Placental epithelial cell (primary cell): ENCODE data around the genes NR6A1, SCAI and RABEPK.

- CAGE, long polyA plus RNA = no peak
Measured at GRCh38 chr9:123337867-123338555, 18.0 kb upstream of the CRB2 start.

GRCh38 chr9:123339924-123340835 is 15.8 kb upstream of the CRB2 start:
- CAGE, long polyA plus RNA = no peak

DNA sequence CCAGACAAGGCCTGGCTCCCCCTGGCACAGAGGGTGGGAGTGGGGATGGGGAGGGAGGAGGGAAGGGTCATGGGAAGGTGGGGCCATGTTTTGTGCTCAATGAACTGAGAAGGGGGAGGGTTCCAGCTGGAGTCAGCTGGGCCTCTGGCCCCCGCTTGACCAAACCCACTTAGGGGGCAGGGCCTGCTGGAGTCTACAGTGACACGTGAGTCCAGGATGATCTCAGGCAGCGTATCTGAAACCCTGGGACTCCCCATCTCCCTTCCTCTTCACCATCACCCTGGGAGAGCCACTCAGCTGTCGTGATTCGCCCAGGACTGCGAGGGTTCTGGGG is 8.5 kb downstream of the CRB2 start:
- CAGE, long polyA plus RNA = no peak

- CAGE, long polyA plus RNA = no peak
Measured at GRCh38 chr9:123453768-123454298, 97.8 kb downstream of the CRB2 start.

- CAGE, long polyA plus RNA = no peak
Measured at GRCh38 chr9:123642377-123643141, 286.6 kb downstream of the CRB2 start.

DNA sequence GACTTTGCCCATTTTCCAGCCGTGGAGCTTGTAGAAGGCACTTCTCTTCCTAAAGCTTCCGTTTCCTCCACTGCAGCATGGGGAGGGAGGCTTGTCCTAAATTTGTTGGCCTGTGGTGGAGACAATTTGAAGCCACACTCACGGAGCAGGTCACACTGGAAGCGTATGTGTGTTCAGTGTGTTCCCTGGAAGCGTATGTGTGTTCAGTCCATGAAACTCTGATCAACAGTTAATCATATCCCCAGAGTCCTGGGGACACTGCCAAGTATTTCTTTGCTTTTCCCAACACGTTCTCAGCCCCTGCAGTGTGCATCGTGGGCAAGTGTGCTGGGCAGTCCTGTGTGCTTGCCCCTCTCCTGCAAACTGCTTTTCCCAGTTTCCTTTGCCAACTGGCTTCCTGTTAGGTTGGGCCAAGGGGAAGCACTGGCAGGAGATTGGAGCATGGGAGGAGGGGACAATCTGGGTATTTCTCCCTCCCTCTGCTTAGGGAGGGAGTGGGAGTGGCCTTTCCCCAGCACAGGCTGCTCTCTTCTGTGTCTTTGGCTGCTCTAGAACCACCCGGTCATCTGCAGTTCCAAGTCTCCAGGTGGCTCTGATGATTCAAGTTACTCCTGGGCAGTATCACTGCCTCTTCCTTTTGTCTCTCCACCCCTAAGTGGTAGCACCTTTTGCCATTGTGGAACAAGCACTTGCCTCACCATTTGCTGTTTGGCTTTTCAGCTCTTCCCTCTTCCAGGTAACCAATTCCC is 36.8 kb upstream of the NEK6 start:
- CAGE, long polyA plus RNA = no peak

GRCh38 chr9:124267035-124268099 is 9.6 kb downstream of the NEK6 start:
- CAGE, long polyA plus RNA = no peak

DNA sequence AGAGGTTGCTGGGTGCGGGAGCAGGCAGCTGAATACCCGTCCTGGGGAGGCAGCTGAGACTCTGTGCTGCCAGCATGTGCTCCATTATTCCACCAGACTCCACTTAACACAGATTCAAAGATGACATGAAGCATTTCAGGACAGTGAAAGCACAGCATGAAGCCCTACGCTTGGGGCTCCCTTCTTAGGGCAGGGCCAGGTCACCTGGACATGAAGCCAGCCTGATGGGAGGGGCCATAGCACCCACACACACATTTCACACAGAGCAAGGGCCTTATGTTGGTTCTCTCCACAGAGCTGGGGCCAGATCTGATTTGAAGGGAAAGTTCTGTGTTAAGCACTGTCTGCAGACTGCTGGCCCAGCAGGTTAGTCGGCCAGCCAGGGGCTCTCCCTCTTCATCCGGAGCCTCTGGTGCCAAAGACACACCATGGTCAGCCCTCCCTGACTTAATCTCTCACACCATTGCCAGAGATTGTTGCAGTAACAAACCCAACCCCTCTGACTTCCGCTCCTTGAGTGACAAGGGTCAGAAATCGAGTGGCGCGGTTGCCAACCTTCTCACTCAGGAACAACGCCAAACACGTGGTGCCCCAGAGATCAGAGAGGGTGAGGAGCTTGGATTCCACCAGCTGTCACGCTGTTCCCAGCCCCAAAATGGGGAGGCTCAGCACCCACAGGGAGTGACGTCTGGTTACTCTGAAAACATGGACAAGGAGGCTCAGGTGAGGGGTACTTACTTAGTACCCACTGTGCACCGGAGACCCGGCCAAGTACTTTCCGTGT is 13.2 kb downstream of the NEK6 start:
- CAGE, long polyA plus RNA = no peak

DNA sequence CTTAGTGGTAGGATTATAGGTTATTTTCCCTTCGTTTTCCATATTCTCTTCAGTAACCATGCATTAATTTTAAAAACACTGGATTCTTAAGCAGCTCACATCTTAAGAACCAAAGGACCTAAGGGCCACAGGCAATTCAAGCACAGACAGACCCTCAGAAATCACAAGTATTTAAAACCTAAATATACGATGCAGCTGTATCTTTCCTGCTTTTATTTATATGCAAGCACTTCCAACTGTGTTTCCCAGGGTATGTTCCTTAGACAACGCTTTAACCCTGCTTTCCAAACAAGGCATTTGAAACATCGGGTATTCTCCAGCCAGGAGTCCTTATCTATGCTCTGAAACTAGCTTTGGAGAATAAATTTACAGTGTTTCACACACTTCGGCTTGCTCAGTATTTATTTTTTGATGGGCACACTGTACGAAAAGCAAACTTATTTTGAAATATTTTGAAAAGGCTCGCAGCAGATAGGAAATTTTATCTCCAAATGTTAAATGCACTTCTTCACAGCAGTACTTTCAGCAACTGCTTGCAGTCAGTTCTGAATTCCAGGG is 13.5 kb downstream of the NR6A1 start:
- CAGE, long polyA plus RNA = no peak

- CAGE, long polyA plus RNA = no peak
Measured at GRCh38 chr9:124770427-124771498, at the start of gene NR6A1. NR6A1 (minus strand) TSS chr9:124771311.

- CAGE, long polyA plus RNA = no peak
Measured at GRCh38 chr9:124811423-124812089, 34.6 kb downstream of the OLFML2A start.

- CAGE, long polyA plus RNA = no peak
Measured at GRCh38 chr9:124837993-124838393, 15.3 kb upstream of the WDR38 start.

- CAGE, long polyA plus RNA = no peak
Measured at GRCh38 chr9:124852066-124852458, 1.2 kb upstream of the WDR38 start.

DNA sequence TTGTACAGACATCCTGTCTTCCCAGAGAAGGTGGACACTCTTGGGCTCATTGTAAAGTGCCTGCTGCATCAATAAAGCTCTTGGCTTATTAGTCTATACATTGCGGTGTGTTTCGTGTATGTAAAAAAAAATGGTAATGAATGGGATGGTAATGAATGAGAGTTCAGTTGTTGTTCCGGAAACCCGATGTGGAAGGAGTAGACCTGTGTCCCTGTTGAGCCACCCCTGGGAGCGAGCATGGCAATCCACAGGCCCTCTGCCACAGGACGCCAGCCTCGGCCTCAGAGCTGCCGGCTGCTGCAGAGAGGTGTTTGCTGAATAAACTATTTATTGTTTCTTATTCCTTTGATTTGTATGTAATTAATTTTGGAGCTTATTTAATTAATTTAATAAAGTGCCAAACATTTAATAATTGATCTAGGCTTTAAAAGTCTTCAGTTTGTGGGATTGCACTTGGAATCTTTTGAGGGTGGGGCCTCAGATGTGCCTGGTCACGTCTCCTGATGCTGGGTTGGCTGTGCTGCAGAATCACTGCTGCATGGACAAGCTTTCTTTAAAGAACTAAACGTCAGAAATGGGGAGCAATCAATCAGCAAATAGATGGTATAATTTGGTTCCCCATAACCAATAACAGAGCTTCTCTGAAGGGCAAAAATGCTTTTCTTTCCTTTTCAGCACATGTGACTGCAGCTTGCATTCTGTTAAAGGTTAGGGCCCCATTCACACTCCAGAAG is 15.6 kb downstream of the ARPC5L start:
- CAGE, long polyA plus RNA = no peak

- CAGE, long polyA plus RNA = no peak
Measured at GRCh38 chr9:124950056-124950410, 9.2 kb upstream of the GOLGA1 start.

DNA sequence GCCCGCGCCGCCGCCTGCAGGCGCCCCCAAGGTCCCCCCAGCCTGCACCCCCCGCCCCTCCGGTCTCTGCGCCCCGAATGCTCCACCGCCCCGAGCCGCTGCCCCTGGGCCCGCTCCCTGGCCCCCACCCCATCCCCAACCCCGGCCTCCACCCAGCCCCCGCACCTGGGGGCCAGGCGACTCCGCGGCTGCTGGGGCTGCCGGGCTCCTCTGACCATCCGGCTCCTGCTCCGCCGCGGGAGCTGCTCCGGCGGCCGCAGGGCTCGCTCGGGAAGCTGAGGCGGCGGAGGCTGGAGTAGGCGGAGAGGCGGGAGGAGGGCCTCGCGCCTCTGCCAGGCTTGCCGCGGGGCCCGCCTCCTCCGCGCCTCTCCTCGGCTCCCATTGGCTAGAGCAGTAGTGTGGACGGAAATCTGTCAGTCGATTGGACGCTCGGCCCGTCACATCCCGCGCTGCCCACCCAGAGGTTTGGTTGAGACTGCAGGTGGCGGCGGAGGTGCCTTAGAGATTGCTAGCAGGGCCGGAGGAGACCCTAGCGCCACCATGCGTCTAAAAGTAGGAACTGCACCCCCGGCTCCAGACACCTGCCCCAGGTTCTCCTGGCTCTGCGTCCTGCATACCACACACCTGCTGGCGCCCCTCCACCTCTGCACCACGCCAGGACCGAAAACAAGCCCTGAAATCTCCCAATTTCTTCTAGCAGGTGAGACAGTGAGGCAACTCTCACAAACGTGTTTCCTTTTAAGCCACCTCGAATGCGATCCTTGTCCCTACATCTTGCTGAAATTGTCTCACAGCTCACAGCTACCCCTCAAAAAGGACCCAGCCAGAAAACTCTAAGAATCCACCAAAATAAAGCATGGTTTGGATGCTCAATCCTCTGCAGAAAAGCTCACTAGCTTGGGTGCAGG is at the start of gene SCAI:
TSS of gene SCAI (minus strand) at position 309 of the 908 bp plus-strand sequence.
- CAGE, long polyA plus RNA = no peak

DNA sequence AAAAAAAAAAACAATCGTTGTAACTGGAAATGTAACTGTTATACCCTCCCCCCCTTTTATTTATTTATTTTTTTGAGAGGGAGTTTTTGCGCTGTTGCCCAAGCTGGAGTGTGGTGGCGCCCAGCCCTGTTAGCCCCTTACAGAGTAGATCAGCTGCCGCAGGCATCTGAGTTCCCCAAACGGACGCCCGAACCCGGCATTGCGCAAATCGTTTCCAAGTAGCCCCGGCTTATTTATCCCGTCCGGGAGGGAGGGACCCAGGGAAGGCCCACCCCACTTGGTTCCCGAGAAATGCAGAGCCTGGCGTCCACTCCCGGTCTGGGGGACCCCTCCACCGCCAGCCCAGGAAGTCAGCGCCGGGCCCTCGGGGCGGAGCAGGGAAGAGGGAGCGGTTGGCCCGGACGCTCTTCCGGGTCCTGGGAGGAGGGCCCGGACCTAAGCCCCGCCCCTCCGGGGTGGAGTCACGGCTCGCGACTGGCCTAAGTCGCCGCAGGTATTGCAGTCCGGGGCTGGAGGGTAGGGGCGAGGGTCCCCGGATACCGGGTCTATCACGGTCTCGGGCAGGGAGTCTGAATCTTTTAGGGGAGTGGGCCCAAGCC is at the start of gene RABEPK:
TSS of gene RABEPK (plus strand) at position 458 of the 599 bp plus-strand sequence.
- CAGE, long polyA plus RNA = no peak

DNA sequence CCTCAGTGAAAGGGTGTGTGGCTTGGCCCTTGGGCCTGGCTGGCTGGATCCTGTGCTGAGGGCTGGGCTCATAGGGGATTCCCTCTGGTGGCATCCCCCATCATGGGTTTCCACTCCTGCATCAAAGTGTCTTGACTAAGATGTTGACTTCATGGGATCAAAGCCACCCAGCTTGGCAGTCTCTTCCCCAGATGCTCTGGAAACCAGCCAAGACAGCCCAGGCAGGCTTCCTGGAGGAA is 166.7 kb downstream of the GAPVD1 start:
- CAGE, long polyA plus RNA = no peak

GRCh38 chr9:125820186-125820974 is 73.2 kb downstream of the PBX3 start:
- CAGE, long polyA plus RNA = no peak

DNA sequence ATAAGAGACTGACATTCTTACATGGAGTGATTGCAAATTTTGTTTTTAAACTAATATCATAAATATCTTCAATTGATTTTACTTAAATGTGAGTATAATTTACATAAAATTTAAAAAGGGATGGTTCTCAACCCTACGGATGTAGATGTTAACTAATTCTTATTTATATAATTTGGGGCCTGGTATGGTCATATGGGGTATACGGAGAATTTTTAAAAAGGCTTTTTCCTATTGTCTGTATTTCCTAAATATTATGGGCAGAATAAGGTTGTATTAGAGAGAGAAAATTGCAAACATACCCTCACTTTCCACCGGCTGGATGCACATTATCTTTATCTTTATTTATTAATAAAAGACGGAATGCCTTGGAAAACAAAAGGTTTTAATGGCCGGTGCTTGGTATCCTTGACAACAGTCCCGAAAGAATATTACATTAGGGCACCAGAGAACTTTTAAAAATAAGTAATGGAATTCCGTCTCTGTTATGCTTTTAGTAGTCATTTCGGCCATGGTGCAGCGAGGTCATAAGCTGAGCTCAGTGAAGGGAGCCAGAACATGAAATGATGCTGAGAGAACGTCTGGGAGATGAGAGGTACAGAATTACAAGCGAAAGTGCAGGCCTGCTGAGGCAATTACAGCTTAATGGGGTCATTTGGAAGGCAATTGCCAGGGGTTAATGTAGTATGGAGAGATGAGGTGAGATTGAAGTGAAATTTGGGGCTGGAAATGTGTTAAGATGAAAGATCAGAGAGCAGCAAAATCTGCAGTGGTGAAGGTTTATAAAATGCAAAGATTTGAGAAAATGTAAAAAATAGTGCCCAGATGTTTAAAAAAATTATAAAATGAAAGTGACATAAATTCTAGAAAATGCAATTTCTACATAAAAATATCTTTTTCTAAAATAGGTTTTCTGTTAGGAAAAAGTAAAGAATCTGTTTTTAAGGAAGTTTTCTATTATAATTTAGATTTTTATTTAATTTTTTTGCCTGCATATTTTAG is 96.3 kb downstream of the PBX3 start:
- CAGE, long polyA plus RNA = no peak